Fibroblast of villous mesenchyme (primary cell): Measurements from ENCODE around the gene TCOF1.

DNA sequence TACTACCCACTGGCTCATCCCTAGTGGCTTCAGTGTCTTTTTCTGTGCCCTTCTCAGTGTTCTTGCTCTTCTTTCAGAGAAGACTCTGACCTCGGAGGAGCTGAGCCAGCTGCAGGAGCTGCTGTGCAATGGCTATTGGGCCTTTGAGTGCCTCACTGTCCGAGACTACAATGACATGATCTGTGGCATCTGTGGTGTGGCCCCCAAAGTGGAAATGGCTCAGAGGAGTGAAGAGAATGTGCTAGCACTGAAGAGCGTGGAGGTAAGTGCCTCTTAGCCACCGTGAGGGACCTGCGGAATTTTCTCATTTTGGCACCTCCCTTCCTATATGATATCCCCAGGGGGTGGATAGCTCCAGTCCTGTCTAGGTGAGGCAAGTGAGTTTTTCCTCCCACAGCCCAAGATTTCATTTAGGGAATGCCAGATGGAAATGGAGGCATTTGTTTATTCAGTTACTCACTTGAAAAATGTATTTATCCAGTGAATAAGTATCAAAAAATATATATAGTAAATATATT is 41.2 kb downstream of the HMGXB3 start:
- CAGE, long polyA plus RNA: no peak

DNA sequence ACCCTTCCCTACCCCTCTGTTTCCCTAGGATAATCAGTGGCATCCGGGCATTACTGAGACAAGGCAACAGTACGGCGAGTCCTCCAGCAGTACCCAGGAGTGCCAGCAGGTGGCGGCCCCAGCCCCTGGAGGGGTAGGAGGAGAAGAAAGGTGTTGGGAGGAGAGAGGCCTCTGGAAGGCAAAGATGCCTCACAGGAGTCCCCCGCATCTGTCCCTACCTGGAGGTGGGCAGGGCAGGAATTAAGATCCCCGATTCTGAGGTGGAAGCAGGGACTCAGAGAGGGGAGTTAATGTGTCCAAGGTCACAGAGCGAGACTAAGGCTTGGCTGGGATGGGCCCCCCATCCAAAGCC is 4.9 kb upstream of the CDX1 start:
- CAGE, long polyA plus RNA: no peak

DNA sequence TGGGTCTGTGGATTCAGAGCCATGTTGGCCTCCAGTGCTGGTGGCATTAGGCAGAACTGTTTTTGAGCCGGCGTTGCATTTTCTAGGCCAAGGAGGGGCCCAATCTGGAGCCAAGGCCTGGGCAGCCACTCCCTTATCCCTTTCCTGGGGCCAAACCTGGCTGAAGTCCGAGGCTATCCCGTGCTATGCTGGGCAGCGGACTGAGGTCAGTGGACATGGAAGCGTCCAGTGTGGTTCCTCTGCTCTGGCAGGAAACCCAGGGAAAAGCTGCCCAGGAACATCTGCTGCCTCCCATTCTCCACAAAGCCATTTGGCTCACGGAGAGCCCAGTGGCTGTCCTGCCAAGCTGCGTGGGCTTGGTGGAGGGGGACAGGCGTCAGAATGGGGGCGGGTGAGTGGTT is 9.7 kb upstream of the SLC6A7 start:
- CAGE, long polyA plus RNA: no peak

- CAGE, long polyA plus RNA: no peak
These were observed 2.9 kb upstream of the SLC6A7 start for GRCh38 chr5:150186752-150187526.

GRCh38 chr5:150349628-150350391 is 7.7 kb upstream of the TCOF1 start:
- CAGE, long polyA plus RNA: no peak

GRCh38 chr5:150357138-150358241 is at the start of gene TCOF1:
Gene TCOF1 (plus strand): TSS chr5:150357697.
- CAGE, long polyA plus RNA: no peak

DNA sequence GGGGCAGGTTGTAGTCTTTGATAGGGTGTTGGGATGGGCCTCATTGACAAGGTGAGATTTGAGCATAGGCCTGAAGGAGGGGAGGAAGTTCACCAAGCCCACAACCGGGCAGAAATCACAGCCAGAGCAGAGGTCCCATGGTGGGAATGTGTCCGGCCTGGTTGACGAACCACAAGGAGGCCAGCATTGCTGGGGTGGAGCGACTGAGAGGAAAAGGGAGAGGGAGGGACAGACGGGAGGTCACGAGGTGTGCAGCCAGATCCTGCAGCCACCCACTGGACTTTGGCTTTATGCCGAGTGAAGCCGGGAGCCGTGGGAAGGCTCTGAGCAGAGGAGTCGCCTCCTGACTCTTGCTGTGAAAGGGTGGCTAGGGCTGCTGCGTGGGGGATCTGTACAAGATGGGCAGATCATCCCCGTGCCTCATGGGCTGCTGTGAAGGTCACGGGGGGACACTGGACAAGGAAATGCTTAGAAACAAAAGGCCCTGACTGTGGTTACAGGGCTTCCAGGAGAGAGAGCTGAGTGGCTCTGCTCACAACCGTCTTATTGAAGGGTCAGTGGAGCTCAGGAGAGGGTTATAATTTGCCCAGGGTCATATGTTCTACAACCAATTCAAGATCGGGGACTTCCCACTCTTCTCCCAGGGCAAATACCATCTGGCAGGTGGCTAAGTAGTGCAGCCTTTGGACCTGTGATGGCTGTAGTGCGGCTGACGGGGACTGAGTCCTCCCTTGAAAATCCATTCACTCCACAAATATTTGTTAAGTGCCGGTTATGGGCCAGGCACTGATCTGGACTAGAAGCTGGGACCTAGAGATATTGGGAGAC is 15.6 kb upstream of the CD74 start:
- CAGE, long polyA plus RNA: no peak

GRCh38 chr5:150446267-150447193 is 3.0 kb downstream of the RPS14 start:
- CAGE, long polyA plus RNA: no peak

DNA sequence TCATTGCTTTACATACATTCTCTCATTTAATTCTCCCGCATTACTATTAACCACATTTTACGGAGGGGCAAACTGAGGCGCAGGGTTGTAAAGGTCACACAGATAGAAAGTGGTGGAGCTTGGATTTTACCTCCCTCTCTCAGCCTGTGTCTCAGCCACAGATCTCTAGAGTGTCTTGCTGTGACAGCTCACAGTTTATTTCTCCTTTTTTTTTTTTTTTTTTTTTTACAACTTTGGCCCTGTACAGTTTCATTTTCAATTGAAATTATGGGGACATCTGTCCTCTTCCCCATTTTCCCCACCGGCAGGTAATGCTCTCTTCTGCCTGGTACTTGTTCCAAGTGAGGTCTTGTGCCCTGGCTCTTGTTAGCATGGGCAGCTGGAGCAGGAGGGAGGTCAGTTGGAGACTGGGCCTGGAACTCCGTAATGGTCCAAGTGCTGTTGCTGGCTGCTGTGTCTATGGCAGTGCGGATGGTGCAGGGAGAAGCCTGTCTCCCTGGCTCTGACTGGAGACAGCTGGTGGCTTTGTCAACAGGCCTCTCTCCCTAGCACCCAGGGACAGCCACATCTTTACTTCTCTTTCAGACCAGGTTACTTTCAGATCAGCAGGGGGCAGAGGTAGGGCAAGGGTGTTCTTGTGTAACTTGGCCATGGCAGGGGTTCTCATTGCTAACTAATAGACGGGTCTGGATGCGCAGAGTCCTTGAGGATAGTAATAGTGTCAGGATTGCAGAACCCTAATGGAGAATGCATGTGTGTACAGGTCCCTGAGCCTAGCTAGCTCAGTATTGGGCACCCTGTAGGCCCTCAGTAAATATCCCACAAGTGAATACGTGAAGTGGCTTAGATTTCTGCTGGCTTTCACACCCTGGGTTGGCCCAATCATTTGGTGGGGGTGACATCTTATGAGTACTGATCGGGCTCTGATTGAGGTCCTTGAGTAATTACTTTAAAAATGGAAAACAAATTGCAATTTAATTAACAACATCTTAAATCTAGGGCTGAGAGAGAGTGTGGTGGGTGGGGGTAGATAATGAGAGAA is 20.3 kb upstream of the NDST1 start:
- CAGE, long polyA plus RNA: no peak

DNA sequence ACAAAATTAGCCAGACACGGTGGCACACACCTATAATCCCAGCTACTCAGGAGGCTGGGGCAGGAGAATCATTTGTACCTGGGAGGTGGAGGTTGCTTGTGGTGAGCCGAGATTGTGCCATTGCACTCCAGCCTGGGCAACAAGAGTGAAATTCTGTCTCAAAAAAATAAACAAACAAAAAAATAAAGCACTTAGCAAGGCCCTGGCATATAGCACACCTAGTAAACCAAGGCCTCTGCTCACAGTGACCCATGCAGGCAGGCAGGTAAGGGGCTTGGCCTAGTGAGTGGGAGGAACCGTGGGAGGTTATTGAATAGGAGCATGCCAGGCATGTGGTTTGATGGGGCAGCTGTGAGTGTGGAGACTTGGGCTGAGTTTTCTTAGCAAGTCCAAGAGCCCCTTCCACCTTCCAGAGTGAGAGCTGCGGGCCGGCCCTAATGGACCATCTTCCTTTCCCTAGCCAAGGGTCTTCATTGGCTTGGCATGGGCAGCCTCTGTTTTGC is 4.6 kb upstream of the NDST1 start:
- CAGE, long polyA plus RNA: no peak

DNA sequence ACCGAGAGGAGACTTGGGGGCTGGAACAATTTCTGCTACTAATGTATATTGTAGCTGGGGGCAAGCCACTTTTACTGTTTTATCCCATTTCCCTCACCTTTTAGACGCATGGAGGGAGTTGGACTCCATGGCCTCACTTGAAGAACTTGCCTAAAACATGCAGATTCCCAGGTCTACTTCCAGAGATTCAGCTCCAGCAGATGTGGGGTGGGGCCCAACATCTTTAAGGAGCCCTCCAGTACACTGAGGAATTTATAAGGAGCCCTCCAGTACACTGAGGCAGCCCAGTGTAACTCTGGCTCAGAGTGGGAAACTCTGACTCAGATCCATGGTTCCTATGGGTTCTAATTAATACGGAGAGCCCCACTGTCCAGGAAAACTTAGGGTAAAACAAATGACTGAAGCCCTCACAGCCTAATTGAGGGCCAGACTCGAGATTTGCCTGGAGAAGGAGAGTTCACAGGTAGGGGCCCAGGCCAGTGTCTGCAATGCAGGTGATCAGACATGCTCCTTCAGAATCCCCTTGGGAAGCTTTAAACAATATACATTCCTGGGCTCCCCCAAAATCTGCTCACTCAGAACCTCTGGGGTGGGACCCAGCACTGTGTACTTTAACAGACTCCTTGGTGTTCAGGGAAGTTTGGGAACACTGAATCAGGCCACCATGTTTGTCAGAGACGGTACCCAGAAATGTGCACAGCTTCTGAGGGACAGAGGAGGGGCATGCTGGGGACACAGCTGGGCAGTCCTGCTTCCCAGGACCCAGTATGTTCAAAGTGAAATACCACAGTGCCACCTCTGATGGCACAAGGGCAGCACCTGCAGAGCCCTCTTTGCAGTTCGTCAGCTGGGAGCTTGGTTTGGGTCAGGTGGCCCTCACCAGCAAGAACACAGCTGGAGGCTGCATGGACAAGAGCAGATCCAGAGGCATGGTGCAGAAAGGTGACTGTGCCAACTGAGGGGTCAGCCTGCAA is 50.9 kb downstream of the NDST1 start:
- CAGE, long polyA plus RNA: no peak

- CAGE, long polyA plus RNA: no peak
These were observed 5.0 kb upstream of the MYOZ3 start for GRCh38 chr5:150656069-150656384.

GRCh38 chr5:150673731-150673950 is 12.6 kb downstream of the MYOZ3 start:
- CAGE, long polyA plus RNA: no peak

- CAGE, long polyA plus RNA: no peak
These were observed 5.0 kb downstream of the SMIM3 start for GRCh38 chr5:150783460-150783972.

DNA sequence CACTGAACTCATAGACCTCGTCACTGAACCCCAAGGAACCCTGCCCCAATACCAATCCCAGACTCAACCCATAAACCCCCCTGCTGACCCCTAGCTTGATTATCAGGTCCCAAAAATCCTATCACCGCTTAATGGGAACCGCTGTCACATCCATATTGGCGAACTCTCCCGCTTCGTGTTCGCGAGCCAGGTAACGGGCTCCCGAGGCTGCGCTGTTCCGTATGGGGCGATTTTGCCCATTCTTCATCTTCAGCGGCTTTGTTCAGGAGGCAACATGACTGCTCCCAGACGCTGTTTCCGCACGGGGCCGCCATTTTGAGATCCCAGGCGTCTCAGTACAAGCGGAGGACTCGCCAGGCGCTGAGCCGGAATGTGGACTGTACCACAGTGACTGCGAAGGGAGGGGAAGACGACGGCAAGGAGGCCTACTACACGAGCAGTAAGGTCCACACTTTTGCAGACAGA is 41.5 kb upstream of the ZNF300 start:
- CAGE, long polyA plus RNA: no peak

DNA sequence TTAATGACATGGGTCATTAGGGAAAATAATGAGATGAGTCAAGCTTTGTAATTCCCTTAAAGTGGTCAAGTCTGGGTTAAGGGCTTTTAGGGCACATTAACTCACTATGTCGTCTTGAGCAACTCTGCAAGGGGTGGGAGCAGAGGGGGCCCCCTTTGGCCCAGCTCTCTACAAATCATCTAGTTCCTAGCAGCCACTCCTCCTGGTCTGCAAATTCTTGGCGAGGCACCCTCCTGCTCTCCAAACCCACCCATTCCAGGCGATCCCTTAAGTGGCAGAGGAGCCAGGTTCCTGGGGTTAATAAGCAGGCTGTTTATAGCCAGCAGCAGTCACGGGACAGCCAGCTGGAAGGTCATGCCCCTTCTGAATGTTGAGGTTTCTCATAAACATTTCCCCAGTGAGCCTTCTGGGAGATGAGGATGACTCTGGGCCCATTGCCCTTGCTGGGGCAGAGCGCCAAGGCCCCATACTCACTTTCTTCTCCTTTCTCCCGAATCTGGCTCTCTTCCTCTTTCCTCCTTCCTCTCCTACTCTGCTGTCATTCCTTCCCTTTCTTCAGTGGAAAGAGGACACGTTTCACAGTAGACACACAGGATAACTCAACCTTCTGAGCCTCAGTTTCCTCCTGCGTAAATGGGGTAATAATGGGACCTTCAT is 14.3 kb upstream of the GPX3 start:
- CAGE, long polyA plus RNA: no peak

- CAGE, long polyA plus RNA: no peak
These were observed 5.5 kb downstream of the GPX3 start for GRCh38 chr5:151025754-151026518.

- CAGE, long polyA plus RNA: no peak
These were observed 19.9 kb downstream of the GPX3 start for GRCh38 chr5:151039988-151040949.

GRCh38 chr5:151096044-151096763 is 15.4 kb upstream of the TNIP1 start:
- CAGE, long polyA plus RNA: no peak

- CAGE, long polyA plus RNA: no peak
These were observed 46.2 kb downstream of the SLC36A1 start for GRCh38 chr5:151493469-151494138.